ENCODE measurements around the gene JHY.

- PRO-cap, result no peak
These were observed 47.2 kb downstream of the ARHGEF12 start for GRCh38 chr11:120383456-120383861.

DNA sequence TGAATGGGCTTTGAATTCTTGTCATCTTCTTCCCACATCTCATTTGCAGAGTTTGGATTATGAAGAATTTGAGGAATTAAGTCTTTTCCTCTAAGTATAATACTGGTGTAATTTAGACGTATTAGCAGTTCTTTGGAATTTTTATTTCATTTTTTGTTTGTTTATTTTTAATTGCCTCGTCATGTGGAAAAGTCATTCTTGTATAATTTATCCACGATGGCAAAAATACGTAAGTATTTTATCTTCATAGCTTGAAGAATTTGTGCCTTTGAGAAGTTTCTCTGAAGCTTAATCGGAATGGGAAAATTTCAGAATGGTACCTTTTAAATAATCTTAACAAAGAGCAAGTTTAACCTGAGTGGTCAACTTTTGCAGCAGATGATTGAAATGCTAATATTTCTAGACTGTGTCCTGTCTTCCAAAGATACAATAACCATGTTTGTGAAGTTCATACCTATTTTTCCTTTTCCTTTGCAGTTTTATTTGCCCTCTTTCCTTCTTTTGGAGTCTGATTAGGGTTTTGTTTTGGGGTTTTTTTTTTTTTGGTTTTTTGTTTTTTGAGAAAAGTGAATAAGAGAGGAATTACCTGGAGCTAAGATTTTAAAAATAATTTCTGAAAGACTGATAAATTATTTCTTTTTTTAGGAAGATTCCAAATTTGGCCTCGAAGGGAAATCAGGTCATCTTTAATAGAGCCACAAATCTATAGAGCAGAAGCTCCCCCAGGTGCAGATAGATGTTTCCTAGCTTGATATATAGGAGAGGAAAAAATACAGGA is 73.7 kb downstream of the ARHGEF12 start:
- PRO-cap, result no peak

DNA sequence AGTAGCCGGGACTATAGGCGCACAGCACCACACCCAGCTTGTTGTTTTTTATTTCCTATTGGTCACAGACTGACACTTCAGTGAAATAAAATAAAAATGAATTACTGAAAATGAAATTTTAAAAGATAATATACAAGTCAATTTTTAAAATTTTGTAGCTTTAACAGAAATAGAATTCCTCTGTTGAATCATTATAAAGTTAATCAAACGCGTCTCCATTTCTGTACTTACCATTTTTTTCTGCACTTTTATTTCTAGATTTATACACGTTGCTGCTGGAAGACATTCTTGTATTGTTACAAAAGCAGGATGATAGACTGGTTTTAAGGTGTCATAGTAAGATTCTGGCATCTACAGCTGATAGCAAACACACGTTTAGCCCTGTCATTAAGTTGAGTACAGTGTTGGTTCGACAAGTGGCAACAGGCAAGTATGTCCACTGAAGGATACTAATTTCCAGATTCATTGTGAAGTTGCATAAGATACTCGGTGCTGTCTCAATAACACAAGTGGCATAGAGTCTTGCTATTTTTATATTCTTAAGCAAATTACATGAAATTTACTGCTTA is 36.4 kb upstream of the GRIK4 start:
- PRO-cap, result no peak

- PRO-cap, result no peak
These were observed 34.4 kb upstream of the GRIK4 start for GRCh38 chr11:120476920-120477811.

DNA sequence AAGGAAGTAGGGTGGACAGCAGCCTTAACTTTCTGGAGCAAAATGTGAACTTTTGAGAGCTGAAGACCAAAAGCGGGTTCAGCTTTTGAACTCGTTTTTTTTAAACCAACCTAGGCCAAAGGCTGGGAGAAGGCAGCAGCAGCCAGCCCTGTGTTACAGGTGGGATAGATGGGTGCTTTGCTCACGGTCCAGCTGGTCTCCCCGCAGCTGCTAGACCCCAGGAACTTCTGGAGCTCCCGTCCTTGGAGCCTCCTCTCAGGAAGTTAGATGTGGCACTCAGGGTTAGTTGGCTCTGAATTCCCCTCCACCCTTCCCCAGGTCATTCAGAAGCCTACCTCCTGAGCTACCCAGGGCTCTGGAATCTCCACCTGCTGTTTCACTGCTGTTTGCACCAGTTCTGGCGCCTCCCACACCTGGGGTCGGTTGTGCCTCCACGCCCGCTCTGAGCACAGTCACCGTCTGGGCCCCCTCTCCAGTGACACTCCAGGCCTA is 51.9 kb downstream of the GRIK4 start:
- PRO-cap, result no peak

GRCh38 chr11:120912049-120912508 is 111.8 kb upstream of the TBCEL start:
- PRO-cap, result no peak

GRCh38 chr11:121436074-121436743 is 15.9 kb upstream of the SORL1 start:
- PRO-cap, result no peak

GRCh38 chr11:121564905-121565360 is 112.8 kb downstream of the SORL1 start:
- PRO-cap, result no peak

DNA sequence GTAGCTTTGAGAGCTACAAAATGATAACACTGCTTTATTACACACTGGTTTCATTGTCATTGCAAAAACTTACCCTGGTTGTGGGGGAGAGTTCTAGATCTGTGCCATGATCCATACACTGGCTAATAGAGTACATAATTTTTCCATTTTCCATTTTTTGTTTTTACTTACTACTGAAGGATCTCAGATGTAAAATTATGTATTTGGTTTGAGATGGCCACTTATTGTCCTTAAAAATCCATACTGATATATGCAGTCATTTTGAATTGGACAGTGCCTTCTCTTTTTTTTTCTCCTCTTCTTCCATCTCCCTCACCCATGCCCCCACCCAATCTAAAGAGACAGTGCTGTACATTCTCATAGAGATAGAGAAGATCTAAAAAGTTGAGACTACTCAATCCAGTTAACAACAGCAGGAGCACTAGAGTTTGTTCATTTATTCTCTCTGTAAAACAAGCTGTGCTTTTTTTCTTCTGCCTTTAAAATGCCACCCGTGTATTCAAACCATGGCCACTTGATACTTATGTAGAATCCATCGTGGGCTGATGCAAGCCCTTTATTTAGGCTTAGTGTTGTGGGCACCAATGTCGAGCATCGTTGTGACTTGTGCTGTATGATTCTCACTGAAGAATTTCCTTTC is 178.3 kb downstream of the SORL1 start:
- PRO-cap, result no peak

GRCh38 chr11:121632598-121633700 is 180.8 kb downstream of the SORL1 start:
- PRO-cap, result no peak

GRCh38 chr11:121741308-121741814 is 289.2 kb downstream of the SORL1 start:
- PRO-cap, result no peak

- PRO-cap, result no peak
These were observed 286.8 kb downstream of the BLID start for GRCh38 chr11:121829053-121829825.

DNA sequence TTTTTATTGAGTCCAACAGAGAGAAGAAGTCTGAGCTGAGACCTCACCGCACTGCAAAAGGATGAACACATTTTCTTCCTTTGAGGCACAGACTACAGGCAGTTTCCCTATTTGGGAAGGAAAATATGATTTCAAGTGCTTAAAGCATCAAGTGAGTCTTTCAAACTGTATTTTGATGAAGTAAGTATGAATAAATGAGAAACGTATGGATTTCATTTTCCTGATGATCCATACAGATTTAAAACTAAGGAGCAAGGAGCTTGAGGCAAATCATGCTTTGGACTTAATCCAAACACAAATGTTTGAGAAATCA is 156.6 kb downstream of the BLID start:
- PRO-cap, result no peak

DNA sequence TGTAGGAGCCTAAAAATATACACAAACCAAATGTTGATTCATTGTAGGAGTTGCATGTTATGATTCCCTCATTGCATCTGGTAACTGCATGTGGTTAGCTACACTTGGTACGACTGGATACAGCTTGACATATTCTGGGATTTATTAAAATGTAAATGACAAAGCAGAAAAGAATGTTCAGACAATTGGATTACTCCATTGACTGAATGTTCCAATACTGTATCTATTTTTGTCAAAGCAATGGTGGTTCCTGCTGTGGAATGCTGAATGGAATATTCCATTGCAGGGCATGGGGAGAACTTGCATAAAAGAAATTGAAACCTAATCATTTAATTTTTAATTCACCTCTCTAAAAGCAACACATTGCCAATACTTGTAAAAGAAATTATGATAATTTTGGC is 30.7 kb downstream of the BLID start:
- PRO-cap, result no peak

DNA sequence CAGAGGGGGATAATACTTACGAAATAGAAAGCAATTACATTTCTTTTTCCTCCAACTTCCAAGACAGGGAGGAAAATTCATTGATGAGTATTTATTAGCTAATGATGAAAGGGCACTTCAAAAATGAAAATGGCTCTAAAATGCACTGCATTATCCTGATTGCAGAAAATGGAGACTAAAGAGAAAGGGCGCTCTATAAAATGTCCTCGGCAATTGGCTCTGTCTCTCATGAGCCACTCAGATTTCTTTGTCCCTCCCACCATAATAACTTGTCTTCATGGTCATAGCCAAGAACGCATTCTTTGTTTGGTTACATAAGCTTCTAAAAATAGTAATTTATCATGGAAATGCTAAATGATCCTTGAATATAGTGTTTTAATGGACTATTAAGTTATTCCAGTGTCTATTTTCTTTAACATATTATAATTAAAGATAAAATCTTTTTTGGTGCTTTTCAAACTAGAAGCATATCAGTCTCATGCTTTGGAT is 238.0 kb upstream of the BLID start:
- PRO-cap, result no peak

- PRO-cap, result no peak
These were observed 262.3 kb upstream of the UBASH3B start for GRCh38 chr11:122393139-122393740.

DNA sequence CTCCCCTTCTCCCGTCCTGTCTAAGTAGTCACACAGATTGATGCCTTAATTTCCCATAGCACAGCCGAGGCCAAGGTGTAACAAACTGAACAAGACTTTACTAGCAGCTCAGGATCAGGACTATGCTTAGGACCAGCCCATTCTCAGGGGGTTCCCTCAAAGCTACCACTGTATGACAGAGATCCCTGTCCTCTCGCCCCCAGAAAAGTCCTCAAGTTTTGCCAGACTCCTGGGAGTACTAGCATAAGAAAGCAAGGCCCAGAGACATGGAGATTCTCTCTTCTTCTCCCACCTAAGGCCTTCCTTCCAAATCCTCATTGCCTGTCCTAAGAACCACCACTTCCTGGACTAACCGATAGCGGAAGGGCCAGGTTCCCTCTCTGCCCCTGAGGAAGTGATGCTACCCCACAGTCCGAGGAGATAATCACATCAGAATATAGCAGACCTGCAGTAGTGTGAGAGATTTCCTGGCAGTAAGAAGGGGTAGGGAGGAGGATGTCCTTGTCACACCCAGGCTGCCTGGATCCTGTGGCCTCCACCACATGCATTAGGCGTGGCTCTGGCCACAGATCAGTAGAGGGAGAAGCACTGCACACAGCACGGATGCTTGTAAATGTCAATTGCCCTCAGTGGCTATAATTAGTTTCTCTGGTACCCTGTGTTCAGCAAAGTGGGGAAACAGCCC is 61.6 kb downstream of the UBASH3B start:
- PRO-cap, result no peak

- PRO-cap, result no peak
These were observed 62.2 kb downstream of the UBASH3B start for GRCh38 chr11:122717633-122718174.

GRCh38 chr11:122882470-122883714 is at the start of gene JHY:
Gene JHY (plus strand): TSS chr11:122882759.
- PRO-cap, result unidirectional peak, plus-strand start at chr11:122882901

DNA sequence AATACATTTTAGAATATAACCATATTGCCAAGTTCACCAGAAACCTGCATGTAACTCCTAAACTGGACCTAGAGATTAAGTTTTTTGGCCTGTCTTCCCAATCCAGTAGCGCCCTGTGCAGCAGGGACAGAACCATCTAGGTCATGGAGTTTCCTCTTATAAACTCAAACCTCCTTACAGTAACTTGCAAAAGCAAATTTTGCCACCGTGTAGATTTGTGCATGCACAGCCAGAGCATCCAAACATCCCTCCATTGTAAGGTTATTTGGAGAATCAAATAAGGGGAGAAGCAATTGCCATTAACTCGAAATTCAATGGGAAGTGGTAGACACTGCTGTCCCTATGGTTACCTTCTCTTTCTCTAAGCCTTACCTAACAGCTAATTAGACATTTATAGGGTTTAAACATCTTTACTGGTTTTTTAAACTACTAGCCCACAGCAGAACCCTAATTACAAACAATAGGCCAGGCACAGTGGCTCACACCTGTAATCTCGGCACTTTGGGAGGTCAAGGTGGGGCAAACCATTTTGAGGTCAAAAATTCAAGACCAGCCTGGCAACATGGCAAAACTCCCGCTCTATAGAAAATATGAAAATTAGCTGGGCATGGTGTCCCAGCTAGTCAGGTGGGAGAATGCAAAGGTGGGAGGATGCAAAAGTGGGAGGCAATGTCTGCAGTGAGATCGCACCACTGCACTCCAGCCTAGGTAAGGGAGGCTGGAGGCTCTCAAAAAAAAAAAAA is 6.7 kb downstream of the HSPA8 start:
- PRO-cap, result no peak